Metastatic Breast Carcinoma in the Ovary (tissue), 3 donors: ENCODE measurements around the genes PSMD11 and TMEM98.

DNA sequence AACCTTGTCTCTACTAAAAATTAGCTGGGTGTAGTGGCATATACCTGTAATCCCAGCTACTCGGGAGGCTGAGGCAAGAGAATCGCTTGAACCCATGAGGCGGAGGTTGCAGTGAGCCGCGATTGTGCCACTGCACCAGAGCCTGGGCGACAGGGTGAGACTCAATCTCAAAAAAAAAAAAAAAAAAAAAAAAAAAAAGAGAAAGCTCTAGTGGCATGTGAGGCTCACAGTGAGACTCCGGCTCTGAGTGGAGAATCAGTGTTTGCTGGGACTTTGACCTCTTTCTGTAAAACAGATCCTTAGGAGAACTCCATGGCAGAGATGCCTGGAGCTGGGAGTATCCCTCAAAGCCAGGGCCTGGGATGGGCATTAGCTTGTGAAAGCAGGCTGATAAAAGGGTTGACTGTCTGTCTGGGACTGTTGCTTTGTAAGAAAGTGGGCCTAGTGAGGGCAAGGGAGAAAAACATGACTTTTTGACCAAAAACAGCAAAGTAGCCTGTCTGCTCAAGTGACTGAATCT, 46.4 kb downstream of the ZNF207 start:
- PRO-cap, 3 experiments: no peak in any of the 3 experiments

- PRO-cap, 3 experiments: peak in 3 of 3 experiments; most common plus-strand start chr17:32444488 (in 3); most common minus-strand start chr17:32444373 (in 1)
Measured at GRCh38 chr17:32443932-32444875, at the start of gene PSMD11. TSS of gene PSMD11 (plus strand) at chr17:32444510.

DNA sequence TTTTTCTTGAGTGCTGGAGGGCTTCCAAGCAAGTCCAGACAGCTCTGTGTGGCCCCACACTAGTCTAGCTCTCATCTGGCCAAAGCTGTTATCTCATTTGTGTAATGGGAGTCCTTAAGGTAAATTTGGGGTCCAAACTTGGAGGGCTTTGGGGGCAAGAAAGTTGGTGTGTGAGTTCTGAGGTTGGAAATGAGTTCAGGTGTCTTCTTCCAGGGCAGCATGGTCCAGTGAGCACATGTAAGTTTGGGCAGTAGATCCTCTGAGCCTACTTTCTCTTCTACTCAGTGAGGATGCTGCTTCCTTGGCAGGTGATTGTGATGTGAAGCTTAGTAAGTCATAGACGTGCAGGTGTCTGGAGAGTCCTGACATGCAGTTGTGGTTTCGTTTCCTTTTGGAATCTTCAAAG, 4.4 kb upstream of the CDK5R1 start:
- PRO-cap, 3 experiments: no peak in any of the 3 experiments

- PRO-cap, 3 experiments: no peak in any of the 3 experiments
Measured at GRCh38 chr17:32792078-32792699, 84.7 kb downstream of the MYO1D start.

DNA sequence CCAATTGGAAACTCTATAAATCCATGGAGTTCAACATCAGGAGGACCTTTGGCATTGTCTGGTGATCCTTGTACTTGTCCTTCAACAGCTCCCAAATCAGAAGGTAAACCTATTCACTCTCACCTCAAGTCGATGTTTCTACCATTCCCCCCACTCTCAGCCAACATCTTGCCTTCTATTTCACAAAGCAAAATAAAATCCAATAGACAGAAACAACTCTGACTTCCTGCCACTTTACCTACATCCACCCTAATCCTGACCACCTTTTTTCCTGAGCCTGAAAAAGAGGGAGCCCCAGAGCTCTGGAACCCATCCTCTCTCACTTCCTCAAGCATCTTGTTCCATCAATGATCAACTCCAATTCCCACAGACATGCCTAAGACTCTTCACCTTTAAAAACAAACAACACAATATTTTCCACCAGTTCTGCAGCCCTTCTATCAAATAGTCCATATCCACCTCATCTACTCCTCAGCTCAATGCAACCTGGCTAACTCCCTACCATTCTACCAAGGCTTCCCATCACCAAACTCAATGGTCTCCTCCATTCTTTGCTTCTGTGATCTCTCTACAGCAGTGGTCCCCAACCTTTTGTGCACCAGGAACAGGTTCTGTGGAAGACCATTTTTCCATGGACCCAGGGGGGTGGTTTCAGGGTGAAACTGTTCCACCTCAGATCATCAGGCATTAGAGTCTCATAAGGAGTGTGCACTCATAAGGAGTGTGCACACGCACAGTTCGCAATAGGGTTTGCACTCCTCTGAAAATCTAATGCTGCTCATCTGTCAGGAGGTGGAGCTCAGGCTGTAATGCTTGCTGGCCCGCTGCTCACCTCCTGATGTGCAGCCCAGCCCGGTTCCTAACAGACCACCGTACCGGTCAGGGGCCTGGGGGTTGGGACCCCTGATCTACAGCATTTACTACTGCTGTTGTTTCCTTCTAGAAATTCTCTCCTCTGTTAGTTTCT, 25.6 kb downstream of the MYO1D start:
- PRO-cap, 3 experiments: no peak in any of the 3 experiments

GRCh38 chr17:32869957-32870476, 6.9 kb downstream of the MYO1D start:
- PRO-cap, 3 experiments: no peak in any of the 3 experiments

- PRO-cap, 3 experiments: peak in 3 of 3 experiments; most common plus-strand start chr17:32928204 (in 3); most common minus-strand start chr17:32928162 (in 2)
Measured at GRCh38 chr17:32927576-32928935, at the start of gene TMEM98. TSS of gene TMEM98 (plus strand) at chr17:32928153.

DNA sequence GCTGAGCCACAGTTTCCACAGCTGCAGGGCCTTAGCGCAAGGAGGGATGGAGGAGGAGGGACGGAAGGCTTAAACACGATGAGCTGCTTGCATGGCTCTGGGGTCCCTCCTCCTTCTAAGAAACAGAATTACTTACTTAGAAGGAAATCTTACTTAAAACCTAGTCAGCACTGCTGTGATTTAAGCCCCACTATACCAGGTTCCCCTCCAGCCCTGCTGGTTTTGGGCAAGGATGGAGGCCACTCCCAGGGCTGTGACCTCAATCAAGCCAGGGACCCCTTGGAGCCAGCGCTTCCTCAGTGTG, 184.8 kb downstream of the TMEM132E start:
- PRO-cap, 3 experiments: no peak in any of the 3 experiments

DNA sequence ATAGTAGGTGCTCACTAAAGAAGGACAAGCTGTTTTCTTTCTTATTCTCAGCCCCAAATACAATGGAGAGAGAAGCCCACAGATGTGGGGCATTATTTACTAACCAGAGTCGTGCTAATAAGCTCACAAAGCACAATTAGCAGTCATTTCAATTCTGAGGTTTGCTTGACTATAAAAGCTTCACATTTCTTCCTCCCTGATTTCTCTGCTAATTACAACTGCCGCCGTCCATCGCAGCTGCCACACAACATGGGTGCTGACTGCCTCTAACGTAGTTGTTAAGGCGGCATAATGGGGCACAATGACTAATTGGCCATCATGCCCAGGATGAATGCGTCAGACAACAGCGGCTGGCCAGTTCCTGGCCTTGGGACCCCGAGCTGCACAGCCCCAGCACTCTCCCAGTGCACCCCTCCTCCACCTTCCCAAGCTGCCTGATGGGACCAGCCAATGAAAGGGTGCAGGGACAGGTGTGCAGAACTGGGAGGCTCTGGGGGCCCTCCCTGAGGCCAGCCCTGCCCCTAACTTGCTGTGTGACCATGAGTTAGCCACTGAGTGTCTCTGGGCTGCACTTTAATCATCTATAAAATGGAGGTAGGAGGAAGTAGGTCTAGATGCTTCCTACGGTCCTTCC, 109.2 kb downstream of the CCT6B start:
- PRO-cap, 3 experiments: no peak in any of the 3 experiments

DNA sequence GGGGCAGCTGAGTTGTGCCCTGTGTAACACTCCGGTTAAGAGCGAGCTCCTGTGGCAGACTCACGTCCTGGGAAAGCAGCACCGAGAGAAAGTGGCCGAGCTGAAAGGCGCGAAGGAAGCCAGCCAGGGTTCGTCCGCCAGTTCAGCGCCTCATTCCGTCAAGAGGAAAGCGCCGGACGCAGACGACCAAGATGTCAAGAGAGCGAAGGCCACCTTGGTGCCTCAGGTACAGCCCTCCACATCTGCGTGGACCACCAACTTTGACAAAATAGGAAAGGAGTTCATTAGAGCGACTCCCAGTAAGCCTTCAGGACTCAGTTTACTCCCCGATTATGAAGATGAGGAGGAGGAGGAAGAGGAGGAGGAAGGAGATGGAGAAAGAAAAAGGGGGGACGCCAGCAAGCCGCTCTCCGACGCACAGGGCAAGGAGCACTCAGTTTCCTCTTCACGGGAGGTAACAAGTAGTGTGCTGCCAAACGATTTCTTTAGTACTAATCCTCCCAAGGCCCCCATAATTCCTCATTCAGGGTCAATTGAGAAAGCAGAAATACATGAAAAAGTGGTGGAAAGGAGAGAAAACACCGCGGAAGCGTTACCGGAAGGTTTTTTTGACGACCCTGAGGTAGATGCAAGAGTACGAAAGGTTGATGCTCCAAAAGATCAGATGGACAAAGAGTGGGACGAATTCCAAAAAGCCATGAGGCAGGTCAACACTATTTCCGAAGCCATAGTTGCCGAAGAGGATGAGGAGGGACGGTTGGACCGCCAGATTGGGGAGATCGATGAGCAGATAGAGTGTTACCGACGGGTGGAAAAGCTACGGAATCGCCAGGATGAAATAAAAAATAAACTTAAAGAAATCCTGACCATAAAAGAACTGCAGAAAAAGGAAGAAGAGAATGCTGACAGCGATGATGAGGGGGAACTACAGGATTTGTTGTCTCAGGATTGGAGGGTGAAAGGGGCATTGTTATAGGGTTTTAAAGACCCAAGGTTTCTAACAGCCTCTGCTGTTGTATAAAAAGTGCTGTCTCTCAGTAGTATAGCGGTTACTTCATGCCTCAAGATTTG, 705 bp downstream of the ZNF830 start:
- PRO-cap, 3 experiments: no peak in any of the 3 experiments

GRCh38 chr17:34979365-34980200, 729 bp upstream of the LIG3 start:
- PRO-cap, 3 experiments: no peak in any of the 3 experiments

- PRO-cap, 3 experiments: no peak in any of the 3 experiments
Measured at GRCh38 chr17:35011150-35012207, 31.2 kb downstream of the LIG3 start.

GRCh38 chr17:35021470-35022173, 41.3 kb downstream of the LIG3 start:
- PRO-cap, 3 experiments: no peak in any of the 3 experiments

- PRO-cap, 3 experiments: no peak in any of the 3 experiments
Measured at GRCh38 chr17:35038642-35038964, 24.9 kb downstream of the RFFL start.

DNA sequence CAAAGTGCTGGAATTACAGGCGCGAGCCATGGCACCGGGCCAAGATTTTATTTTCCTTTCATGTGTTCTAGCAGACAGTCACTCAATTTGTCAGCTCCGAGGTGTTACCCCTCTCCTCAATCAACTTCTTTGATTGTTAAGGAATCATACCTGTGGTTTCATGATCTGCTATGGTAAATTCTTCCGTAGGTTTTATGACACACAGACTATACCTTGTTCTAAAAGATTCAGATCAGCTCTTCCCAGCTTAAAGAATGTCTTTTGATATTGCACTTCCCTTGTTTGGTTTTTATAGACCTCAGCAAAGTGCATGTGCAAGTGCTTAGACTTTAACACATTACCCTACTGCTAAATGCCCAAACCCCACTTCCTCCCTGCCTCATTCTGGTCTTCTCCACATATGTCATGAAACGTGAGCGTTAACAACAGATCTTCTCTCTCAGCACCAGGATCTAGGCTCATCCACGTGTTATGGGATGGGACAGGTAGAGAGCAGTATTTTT, 13.1 kb downstream of the UNC45B start:
- PRO-cap, 3 experiments: no peak in any of the 3 experiments

- PRO-cap, 3 experiments: peak in 1 of 3 experiments; most common plus-strand start chr17:35432925 (in 1); most common minus-strand start chr17:35432915 (in 1)
Measured at GRCh38 chr17:35432790-35433386, 588 bp upstream of the SLFN12 start.

DNA sequence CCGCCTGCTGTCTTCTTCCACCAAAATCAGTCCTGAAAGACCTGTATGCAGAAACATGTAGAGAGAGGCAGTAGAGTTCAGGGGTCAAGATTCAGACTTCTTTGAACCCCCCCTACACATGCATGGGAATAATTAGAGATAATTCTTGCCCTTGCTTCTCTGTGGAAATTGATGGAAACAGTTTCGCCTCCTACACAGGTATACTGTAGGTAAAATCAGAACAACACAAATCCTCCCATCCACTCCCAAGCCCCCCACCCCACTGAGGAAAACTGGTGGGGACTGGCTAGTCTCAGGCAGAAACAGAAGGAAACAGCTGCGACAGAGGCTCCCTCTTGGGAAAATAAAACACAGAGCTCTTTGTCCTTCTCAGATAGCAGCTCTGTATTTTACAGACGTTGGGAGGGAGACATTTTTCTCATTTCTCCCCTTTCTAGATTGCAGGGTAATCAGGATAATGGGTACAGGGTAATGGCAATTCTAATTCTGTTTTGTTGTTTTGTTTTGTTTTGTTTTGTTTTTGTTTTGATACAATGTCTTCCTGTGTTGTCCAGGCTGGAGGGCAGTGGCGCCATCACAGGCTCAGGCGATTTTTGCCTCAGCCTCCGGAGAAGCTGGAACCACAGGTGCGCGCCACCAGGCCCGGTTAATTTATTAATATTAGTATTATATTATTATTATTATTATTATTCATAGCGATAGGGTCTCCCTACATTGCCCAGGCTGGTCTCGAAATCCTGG, 1.0 kb downstream of the SLFN13 start:
- PRO-cap, 3 experiments: no peak in any of the 3 experiments

GRCh38 chr17:35479932-35480414, 31.4 kb upstream of the SLFN13 start:
- PRO-cap, 3 experiments: no peak in any of the 3 experiments

- PRO-cap, 3 experiments: no peak in any of the 3 experiments
Measured at GRCh38 chr17:35607399-35608079, 20.4 kb downstream of the AP2B1 start.

DNA sequence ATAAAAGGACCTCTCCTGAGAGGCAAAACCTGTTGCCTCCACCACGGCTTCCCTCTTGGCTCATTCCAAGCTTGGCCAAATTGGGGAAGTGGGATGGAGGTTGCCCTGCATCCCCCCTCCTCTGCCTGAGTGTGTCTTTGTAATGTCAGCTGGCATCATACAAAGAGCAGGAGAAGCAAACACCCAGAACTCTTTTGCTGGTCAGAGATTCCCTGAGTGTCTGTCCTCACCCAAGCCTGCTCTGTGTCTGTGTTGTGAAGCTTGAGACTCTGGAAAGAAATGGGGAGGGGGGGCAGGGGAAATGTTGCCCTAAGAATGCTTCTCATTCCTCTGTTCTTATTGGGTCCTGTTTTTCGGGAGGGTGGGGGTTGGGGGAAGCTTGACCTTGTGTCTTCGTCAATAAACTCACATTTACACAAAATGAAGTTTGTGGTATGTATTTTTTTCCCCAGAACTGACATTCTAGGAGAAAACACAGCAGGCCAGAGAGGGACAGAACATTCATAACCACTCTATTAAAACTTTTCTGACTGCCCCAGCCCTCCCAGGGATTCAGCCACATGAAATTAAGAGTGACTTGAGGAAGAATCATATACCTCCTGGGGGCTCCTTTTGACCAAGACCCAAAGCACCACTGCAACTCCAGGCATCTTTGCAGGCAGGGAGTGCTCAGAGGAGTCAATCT, 5.3 kb upstream of the RASL10B start:
- PRO-cap, 3 experiments: peak in 2 of 3 experiments; most common minus-strand start position 249 of the sequence (in 2)